Heart (tissue), 3 donors: ENCODE measurements around a stretch of chr6.

DNA sequence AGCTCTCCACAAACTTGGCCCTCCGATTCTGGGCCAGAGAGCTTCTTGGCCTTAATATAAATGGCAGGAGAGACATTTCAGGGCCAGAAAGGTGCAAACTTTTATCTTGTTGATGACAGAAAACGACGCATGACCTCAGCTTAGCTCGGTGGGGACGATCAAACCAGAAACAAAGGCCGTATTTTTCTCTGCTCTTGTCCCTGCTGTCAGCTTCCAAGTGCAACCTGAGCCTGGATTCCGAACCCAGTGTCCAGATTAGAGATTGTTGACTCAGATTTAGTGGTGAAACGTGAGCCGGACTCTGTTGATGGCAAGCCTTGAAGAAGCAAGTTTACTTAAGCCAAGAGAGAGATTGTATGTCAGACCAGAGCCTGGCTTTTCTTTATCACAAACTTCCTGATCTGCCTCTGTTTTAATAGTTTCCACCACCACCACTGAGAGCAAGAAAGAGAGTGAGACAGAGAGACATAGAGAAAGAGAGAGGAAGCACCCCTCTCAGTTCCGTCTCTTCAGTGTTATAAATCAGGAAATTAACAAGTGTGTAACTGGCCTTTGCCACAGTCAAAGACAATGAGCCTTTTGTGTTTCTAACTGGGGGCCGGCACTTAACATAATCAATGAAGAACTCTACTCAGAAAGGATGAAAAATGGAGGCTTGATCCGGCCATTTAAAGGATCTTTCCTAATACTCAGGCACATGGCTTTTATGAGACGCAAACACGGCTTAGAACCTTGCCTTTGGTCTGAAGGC is 157.6 kb downstream of the SCML4 start:
- RAMPAGE, long total RNA, 2 experiments, result no peak in any of the 2 experiments

- RAMPAGE, long total RNA, 2 experiments, result no peak in any of the 2 experiments
Measured at GRCh38 chr6:107890794-107891891, 66.9 kb downstream of the SEC63 start.

DNA sequence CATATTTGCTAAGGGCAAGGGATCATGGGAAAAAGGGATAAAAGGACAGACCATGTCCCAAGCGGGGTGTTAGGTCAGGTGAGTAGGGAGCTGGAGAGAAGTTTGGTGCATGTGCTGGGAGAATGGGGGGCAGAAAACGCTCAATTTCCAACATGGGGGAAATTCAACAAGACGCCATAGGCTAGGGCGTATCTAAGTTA is 43.8 kb upstream of the SEC63 start:
- RAMPAGE, long total RNA, 2 experiments, result no peak in any of the 2 experiments

DNA sequence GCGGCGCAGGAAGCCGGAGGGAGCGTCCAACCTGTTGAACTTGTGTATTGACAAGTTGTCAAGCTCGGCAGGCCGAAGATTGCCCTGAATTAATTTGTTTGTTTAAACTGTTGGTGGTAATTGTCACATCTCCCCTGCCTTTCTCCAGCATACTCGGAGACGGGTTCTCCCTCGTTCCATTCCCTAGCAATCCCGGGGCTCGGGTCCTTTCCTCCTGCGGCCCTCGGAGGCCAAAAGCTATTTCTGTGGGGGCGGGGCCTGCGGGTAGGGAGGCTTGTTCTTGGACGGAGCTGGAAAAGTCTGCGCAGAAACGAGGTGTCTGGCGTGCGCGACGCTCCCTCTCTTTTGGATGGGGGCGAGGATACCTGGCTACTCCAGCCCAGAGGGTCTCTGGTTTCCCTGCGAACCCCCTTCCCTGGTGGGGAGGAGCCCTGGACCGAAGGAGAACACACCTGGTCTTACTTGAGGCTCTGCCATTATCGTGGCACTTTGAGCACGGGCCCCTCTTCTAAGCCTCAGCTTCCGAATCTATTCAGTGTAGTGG is 10.0 kb downstream of the NR2E1 start:
- RAMPAGE, long total RNA, 2 experiments, result no peak in any of the 2 experiments

- RAMPAGE, long total RNA, 2 experiments, result no peak in any of the 2 experiments
Measured at GRCh38 chr6:108408261-108408916, 113.5 kb downstream of the AFG1L start.

- RAMPAGE, long total RNA, 2 experiments, result no peak in any of the 2 experiments
Measured at GRCh38 chr6:108582097-108582733, 21.5 kb downstream of the FOXO3 start.

DNA sequence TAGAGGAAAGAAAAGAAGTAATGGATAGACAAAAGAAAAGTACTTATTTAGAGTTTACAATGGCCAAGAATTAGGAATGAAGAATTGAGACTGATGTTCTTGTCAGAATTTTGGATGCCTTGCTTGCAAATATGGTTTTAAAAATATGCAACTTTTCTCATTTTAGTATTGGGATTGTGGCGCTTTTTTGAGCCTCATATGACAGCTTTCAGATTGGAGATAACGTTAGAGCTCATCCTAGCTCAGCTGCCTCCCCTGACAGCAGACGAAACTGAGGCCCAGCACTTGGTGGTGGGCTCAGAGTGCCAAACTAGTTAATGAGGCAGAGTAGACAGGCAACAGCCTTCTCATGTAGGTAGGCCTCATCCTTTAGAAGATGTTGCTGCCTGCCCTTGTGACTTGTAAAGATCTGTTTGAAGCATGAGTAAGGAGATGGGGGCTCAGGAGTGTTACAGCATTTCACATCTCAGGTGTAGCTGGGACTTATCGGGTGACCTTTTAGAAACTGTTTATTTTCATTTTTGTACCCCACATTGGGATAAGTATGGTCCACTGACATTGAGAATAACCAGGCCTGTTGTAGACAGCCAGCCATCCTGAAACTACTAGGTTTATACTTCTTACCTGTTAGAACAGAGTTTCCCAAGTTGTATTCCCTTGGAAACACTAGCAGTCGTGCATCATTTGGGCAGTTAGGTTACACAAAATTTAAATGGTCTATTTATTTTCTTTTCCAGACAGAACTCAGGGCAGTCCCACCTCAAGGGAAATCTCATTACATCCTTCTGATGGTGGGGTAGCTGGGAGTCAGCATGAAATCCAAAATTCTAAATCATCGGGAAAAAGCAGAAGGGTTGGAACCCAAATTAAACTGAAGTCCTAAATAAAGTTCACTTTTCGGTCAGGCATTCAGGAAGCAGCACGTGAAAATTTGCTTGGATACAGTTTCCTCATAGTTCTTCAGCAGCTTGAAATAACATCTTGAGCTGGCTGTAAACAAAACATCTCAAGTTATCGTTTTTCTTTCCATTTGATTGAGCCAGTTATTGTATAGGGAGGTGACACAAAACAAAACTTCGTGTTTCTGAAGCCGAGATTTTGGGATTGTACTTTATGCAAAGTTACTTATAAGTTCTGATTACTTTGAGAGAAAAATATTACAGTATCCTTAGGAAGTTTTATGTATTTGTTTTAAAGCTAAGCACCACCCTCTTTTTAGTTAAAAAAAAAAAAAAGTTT is 30.4 kb downstream of the FOXO3 start:
- RAMPAGE, long total RNA, 2 experiments, result no peak in any of the 2 experiments

GRCh38 chr6:108636266-108636950 is 75.7 kb downstream of the FOXO3 start:
- RAMPAGE, long total RNA, 2 experiments, result no peak in any of the 2 experiments

DNA sequence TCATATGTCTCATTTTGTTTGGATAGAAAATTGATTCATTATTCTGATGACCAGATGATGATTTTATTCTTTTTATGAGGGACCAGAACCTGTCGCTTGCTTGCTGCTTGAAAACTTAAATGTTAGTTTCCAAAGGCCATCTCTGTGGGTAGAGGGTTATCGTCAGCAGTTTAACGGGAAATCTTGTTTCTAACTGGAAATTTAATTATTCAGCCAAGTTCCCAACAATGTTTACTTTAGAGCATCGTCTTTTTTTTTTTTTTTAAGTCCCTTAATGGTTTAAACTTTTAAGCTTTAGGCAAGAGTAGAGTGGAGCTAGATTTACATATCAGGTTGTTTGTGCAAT is 93.7 kb downstream of the FOXO3 start:
- RAMPAGE, long total RNA, 2 experiments, result no peak in any of the 2 experiments

DNA sequence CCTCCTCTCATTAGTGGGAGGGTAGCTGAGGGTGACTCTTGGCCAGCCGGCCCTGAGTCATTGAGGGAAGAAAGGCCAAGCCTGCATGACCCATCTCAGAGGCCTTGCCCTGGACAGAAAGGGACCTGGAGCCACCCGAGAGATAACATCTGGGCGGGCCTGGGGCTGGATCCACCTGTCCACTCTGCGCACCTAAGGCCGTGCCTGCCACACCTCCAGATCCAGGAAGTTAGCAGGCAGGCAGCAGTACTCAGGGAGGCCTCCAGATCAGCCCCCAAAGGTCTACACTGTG is 115.7 kb upstream of the ARMC2 start:
- RAMPAGE, long total RNA, 2 experiments, result no peak in any of the 2 experiments

- RAMPAGE, long total RNA, 2 experiments, result no peak in any of the 2 experiments
Measured at GRCh38 chr6:108946667-108947389, 98.6 kb downstream of the ARMC2 start.

DNA sequence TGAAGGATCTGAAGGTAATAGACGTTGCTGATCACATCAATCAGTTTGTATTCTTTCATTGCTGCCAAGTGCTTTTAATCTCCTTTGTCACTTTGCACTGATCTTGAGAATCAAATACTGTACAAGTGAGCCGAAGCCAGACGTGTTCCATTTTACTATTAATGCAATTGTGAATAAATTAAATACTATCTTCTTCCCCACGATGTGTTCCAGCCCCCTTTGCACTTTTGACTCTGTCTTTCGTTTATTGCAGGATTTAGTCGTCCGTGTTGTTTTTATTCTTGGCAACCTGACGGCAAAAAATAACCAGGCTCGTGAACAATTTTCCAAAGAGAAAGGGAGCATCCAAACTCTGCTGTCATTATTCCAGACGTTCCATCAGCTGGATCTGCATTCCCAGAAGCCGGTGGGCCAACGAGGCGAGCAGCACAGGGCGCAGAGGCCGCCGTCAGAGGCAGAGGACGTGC is 104.6 kb downstream of the ARMC2 start:
- RAMPAGE, long total RNA, 2 experiments, result no peak in any of the 2 experiments

GRCh38 chr6:108966717-108967582 is 118.7 kb downstream of the ARMC2 start:
- RAMPAGE, long total RNA, 2 experiments, result no peak in any of the 2 experiments

GRCh38 chr6:108989758-108990274 is 104.8 kb downstream of the SESN1 start:
- RAMPAGE, long total RNA, 2 experiments, result no peak in any of the 2 experiments

DNA sequence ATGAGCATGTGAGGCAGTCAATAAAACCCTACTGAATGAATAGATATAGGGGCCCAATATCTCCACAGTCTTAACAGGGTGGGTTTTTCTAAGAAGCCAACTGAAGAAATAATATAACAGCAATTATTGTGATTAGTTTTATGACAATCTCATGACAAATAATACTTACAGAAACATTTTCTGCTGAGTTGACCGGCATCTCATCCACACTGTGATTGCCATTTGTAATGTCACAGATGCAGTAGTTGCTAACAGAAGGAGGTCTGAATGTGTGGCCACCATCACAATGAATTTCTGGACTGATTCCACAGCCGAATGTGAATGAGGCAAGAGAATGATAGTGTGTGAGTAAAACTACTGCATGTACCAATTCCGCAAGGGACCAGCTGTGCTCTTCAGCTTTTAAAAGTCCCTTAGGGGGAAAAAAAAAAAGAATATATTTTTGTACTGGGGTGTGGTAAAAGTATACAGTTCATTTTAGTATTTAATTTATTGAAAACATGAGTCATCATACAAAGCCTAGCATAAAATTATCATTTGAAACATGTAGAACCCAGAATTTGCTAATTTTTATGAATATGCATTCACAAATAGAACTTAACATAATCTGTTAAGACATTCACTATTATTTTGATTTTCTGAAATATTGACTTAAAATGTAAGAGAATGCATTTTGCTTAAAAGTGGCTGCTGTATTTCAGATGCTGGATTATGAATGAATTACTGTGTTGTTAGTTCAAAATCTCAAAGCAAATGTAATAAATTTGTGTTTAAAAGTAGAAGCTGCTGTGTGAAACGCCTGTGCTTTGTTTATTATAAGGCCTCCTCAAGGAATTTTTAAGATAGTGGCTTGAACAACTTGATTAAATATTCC is 96.1 kb downstream of the SESN1 start:
- RAMPAGE, long total RNA, 2 experiments, result no peak in any of the 2 experiments

GRCh38 chr6:109059532-109060350 is 34.9 kb downstream of the SESN1 start:
- RAMPAGE, long total RNA, 2 experiments, result no peak in any of the 2 experiments

DNA sequence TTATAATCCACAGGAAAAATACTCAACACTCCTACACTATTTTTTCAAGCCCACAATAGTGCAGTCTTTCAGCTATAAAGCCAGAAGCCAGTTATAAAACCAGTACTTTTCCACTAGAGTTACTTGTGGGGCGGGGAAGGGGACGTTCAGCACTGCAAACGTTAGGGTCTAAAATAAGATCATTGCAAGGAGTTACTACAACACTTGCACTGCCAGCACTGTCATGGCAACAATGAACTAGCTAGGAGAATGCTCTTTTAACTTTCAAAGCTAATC is 14.7 kb downstream of the SESN1 start:
- RAMPAGE, long total RNA, 2 experiments, result no peak in any of the 2 experiments

DNA sequence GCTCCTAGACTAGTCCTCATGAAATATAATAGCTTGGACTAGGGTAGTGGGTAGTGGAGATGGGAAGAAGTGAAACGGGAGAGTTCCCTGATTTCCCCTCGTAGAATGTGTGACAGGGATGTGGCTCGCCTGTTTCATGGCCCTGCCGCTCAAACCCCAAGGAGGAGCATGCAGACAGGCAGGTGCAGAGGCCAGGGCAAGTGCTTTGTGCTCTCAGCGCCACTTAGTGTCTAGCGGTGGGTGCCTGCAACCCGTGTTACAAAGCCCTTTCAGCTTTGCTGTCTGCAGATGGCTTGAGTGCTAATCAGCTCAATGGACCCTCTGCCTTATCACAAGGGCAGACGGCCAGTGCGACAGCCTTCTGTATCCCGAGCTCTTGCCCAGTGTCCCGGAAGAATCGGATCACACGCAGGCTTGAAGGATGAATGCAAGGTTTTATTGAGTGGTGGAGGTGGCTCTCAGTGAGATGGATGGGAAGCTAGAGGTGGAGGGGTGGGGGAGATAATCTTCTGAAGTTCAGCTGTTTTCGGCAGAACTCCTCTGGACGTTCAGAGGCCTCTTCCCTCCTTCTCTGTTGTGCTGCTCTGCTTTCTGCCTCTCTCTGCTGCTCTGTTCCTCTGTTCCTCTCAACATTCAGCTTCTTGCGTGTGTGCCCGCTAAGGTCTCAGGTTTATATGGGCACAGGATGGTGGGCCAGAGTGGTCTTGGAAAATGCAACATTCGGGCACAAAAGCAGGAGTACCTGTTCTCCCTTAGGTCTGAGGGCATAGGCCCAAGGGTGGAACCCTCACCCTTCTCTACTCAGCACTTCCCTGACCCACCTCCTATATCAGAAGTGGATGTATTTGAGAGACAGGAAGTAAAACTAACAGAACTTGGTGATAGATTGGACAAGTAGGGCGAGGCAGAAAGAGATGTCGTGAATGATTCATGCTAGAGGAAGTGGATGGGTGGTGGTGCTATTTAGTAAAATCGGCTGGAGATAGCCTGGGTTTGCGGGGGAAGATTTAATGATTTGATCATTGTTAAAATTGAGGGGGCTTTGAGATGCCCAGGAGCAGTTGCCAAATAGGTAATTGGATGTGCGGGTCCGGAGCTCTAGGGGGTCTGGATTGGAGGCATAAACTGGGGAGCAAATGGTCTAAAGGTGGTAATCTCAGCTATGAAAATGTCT is 141.4 kb downstream of the CEP57L1 start:
- RAMPAGE, long total RNA, 2 experiments, result no peak in any of the 2 experiments

DNA sequence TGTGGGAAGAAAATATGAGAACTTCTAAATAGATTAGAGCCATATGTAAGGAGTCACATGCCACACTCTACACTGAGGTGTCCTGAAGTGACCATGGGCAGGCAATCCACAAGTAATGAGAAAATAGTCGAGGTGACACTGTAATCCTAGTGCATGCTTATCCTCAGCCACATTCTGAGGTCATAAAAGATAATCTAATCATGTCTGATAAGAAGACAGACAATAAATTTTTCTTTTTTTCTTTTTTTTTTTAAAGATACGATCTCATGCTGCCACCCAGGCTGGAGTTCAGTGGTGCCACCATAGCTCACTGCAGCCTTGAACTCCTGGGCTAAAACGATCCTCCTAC is 62.2 kb downstream of the CD164 start:
- RAMPAGE, long total RNA, 2 experiments, result no peak in any of the 2 experiments

- RAMPAGE, long total RNA, 2 experiments, result no peak in any of the 2 experiments
Measured at GRCh38 chr6:109361907-109362529, 20.2 kb downstream of the CD164 start.